Vermiform appendix (tissue), 1 donor: ENCODE data around the genes SPON2, MAEA, NKX1-1 and SLBP.

DNA sequence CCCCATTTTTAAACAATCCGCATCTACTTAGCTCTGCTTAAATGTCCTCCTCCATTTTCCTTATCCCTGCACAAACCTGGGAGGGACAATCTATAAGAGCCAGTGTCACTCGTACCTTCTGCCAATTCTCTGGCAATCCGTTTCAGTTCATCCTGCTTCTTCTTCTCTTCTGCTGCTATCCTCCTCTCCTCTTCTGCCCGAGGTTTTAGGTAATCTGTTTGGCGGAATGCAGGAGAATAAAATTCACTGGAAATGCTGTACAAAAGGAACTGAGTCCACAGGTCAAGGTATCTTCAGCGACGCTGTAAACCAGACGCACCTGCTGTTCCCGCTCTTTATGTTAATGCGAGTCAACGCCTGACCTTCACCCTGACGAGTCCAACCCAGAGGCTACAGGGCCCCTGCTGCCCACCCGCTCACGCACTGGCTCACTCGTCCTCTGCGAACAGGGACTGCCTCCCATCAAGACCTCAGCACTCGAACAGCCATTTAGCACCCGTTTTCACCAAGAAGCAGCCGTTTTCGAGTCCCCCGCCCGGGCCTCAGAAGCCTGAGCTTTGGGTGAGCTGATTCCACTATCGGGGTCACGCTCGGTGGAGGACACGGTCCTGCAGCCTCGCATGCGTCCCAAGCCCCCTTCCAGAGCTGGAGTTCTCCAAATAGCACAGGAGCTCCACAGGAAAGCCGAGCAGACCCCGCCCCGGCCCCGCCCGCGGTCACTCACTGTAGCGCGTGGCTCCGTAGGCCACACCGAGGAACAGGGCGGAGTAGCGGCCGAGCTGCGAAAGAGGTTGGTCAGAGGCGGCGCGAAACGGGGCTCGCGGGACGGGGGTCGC, 670 bp downstream of the ATP5ME start:
- PRO-cap, result bidirectional peak, plus-strand start at position 753 of the sequence, minus-strand start at position 518 of the sequence

DNA sequence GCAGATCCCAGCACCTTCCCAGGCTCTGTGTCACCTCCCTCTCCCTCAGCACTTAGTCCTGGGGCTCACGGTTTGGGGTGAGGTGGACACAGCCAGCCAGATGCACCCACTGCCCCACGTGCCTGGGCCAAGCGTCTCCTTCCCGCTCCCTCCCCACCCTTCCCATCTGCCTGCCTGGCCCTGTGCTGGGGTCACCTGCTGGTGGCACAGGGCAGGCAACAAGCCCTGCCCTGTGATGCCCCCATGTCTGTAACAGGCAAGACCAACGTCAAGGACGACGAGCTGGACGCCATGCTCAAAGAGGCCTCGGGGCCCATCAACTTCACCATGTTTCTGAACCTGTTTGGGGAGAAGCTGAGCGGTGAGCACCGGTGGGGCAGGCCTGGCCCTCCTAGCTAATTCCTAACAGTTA, 5.3 kb downstream of the MYL5 start:
- PRO-cap, result no peak

DNA sequence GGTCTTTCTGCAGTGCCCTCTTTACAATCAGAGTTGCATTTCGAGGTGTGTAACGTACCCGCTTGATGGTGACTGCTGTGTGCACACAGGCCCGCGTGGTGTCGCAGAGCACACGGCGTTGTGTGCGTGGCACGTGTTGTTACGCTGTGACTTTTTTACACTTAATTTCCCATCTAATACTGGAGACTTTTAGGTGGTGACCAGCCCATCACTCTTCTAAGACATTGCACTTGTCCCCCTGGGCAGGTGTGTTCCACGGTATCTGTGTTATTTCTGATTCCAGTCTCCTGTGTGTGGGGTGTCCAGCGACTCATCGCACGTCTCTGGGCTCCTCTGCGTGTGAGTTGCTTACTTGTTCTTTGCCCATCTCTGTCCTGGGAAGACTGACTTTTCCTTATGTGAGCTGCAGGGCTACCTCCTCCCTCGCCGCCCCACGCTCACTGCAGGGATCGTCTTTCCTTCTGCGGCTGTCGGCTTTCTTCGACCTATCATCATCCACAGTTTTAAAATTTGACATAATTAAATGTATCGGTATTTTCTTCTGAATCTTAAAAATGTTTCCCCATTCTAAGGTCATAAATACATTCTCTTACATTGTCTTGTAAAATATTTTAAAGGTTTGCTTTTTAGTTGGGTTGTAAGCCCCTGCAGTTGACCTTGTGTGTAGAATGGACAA, 49.5 kb downstream of the PCGF3 start:
- PRO-cap, result no peak

- PRO-cap, result no peak
Measured at GRCh38 chr4:760202-761285, 54.9 kb downstream of the PCGF3 start.

- PRO-cap, result no peak
Measured at GRCh38 chr4:789564-789893, 36.4 kb downstream of the CPLX1 start.

DNA sequence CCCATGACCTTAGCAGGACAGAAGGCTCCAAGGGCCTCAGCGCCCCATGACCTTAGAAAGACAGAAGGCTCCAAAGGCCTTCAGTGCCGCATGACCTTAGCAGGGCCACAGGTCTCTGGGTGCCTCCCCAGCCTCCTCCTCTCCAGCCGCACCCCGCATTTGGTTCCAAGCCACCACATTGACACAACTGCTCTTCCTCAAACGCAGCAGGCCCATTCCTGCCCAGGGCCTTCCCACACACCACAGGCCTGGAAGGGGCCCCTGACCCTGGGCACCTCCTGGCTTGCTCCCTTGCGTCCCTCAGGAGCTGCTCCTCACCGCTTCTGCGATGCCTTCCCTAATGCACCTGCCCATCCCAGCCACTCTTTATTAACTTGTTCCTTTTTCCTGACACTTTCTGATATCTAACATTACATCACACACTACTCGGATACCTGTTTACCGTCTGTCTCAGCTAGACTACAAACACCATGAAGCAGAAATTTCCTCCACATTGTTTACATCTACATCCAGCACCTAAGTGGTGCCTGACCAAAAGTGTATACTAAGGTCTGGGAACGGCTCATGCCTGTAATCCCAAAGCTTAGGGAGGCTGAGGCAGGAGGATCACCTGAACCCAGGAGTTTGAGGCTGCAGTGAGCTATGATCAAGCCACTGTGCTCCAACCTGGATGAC, 12.7 kb downstream of the GAK start:
- PRO-cap, result no peak

DNA sequence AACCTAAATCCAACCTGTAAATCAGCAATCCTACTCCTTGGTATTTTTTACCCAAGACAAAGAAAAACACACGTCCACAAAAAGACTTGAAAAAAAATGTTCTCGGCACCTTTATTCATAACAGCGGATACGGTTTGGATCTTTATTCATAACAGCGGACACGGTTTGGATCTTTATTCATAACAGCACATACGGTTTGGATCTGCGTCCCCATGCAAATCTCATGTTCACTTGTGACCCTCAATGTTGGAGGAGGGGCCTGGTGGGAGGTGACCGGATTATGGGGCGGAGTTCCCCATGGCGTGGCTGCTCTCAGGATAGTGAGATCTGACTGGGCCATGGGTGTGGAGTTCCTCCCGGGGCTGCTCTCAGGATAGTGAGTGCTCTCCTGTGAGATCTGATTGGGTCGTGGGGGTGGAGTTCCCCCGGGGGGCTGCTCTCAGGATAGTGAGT, 7.7 kb downstream of the GAK start:
- PRO-cap, result no peak

DNA sequence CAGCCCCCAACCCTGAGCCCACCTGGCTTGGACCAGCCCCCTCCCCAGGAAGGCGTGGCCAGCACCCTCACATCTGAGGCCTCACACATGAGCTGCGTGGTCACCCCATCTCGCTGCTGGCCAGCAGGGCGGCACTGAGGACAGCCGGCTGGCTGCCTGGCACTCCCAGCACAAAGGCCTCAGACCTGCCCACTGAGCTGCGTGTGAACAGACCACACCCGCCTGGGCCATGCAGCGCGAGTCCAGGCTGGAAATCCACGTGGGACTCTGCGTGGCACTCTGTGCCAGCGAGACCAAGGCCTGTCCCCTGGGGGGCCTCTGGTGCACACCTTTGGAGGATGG, 10.0 kb downstream of the DGKQ start:
- PRO-cap, result no peak

DNA sequence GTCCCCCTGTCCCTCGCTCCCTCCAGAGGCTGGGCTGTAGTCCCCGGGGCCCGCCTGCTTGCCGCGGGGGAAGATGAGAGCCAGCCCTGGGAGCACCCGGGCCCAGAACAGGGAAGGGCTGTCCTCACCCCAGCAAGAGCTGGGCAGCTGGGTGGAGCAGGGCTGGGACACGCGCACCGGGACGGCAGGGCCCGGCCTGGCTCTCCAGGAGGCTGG, 853 bp downstream of the DGKQ start:
- PRO-cap, result no peak

- PRO-cap, result no peak
Measured at GRCh38 chr4:1033671-1034795, 22.6 kb downstream of the FGFRL1 start.

DNA sequence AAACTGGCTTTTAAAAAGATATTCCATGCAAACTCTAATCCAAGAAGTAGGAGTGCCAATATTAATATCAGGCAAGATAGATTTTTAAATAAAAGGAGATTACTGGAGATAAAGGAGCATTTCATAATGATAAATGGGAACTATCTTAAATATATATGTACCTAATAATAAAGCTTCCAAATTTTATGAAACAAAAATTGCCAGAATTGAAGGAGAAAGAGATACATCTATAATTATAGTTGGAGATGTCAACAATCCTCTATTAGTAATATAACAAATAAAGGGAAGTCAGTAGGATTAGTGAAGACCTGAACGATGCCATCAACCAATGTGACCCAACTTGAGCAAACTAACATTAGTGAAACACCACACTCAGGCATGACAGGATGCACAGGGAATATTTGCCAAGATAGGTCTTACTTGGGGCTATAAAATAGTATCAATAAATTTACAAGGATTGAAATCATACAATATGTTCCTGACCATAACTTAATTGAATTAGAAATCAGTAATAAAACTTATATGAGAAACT, 12.1 kb downstream of the SPON2 start:
- PRO-cap, result no peak

DNA sequence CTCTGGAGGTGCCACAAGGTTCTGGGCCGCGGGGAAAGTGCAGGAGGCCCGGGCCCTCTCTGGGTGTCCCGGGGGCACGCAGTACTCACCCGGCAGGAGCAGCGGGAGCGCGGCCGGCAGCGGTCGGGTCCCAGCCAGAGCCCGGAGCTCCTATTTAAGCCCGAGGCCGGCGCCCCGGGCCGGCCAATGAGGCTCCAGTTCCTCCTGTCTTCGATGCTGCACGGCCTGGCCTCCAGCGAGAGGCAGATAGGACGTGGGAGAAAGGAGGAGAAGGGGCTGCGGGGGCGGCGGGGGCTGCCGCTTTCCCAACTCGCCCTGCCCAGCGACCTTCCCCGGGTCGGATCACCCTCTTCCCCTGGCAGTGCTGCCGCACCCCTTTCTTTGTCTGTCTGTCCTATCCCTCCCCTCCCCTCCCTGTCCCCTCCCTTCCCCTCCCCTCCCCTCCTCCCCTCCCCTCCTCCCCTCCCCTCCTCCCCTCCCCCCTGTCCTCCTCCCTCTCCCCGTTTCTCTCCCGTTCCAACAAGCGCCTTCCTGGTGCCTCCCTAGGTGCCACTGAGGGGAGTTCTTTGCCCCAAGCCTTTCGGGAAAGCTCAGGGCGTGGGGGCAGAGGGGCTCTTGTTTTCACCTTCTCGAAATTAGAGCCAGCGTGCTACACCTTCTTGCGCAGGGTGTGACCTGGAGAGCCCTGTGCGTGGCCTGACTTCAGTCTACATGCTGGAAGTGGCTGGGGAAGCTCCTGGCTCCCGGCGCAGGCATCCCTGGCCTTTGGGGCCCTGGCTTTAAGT, at the start of gene SPON2:
SPON2 (minus strand) TSS at position 129 of the 785 bp plus-strand sequence.
- PRO-cap, result unidirectional peak, minus-strand start at position 129 of the sequence

- PRO-cap, result bidirectional peak, plus-strand start at chr4:1248125, minus-strand start at chr4:1248186; bidirectional peak, plus-strand start at chr4:1248455, minus-strand start at chr4:1248359
Measured at GRCh38 chr4:1247911-1248629, 860 bp downstream of the CTBP1 start.

DNA sequence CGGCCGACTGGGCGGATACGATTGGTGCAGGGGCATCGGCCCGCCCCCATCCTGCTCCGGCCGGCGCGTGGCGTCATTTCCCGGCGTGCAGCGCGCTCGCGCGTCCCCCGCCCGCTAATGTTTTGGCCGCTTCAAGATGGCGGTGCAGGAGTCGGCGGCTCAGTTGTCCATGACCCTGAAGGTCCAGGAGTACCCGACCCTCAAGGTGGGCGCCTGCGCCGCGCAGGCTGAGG, at the start of gene MAEA:
MAEA (plus strand) TSS at position 114 of the 233 bp plus-strand sequence.
- PRO-cap, result bidirectional peak, plus-strand start at position 134 of the sequence, minus-strand start outside the sequence

DNA sequence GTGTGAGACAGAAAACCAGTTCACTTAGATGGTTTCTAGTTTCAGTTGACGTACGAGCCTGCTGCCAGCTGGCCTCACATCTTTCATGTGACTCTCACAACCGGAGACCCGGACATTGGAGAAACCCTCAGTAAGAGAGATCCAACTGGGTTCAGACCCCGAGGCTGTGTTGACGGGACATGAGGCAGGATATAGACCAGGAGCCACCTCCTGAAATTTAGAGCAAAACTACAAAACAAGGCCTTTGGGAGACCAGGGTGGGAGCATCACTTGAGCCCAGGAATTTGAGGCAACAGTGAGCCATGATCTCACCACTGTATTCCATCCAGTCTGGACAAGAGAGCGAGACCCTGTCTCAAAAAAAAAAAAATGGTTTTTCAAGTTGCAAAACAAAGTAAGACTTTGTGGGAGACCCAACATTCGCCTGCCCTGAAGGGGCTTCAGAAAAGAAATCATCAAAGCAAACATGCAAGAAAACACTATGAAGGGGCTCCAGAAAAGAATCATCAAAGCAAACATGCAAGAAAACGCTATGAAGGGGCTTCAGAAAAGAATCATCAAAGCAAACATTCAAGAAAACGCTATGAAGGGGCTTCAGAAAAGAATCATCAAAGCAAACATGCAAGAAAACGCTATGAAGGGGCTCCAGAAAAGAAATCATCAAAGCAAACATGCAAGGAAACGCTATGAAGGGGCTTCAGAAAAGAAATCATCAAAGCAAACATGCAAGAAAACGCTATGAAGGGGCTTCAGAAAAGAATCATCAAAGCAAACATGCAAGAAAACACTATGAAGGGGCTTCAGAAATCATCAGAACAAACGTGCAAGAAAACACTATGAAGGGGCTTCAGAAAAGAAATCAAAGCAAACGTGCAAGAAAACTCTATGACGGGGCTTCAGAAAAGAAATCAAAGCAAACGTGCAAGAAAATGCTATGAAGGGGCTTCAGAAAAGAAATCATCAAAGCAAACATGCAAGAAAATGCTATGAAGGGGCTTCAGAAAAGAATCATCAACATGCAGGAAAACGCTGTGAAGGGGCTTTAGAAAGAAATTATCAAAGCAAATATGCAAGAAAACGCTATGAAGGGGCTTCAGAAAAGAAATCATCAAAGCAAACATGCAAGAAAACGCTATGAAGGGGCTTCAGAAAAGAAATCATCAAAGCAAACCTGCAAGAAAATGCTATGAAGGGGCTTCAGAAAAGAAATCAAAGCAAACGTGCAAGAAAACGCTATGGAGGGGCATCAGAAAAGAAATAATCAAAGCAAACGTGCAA, 27.2 kb upstream of the UVSSA start:
- PRO-cap, result no peak

DNA sequence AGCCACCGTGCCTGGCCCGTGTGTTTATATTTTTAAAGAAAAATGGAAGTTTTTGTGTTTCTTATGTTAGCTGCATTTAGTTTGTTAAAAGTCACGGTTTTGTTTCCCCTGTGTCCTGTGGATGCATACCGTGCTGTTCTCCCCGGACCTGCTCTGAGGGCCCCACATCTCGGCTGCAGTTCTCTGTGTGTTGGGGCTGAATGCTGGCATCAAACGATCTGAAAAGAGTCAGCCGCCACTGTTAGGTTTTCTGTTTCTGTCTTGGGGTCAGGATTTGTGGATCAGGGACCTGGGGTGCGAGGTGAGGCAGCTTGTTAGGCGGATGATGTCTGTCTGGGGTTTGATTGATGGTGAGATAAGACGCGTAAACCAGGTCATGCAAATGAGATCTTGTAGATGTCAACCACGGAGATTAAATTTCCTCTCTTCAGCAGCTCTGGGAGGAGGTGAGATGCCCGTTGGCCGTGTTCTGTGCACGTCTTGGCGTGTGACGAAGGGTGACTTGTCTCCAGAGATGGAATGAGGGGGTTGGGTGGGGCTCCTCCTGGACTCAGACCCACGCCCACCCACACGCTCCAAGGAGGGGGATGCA, 16.3 kb upstream of the UVSSA start:
- PRO-cap, result bidirectional peak, plus-strand start at position 430 of the sequence, minus-strand start at position 220 of the sequence

DNA sequence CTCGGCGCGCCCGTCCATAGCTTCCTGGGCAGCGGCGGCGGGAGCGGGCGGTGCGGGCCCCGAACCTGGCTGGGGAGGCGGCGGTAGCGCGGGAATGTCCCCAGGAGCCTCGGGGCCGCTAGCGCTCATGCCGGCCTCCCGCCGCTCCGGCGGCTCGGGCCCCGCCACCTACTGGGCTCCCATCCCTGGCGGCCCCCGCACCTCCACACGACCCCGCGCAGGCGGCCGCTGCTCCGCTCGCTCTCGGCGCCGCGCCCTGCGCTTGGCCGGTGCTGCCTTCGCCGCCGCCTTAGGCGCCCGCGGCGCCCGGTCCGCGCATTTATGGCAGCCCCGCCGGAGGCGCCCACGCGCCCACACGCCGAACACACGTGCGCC, at the start of gene NKX1-1:
NKX1-1 (minus strand) TSS at position 129 of the 375 bp plus-strand sequence.
- PRO-cap, result no peak

GRCh38 chr4:1711884-1712578, at the start of gene SLBP:
Gene SLBP, minus strand, starts transcription at chr4:1712319.
- PRO-cap, result bidirectional peak, plus-strand start at chr4:1712373, minus-strand start at chr4:1712319

DNA sequence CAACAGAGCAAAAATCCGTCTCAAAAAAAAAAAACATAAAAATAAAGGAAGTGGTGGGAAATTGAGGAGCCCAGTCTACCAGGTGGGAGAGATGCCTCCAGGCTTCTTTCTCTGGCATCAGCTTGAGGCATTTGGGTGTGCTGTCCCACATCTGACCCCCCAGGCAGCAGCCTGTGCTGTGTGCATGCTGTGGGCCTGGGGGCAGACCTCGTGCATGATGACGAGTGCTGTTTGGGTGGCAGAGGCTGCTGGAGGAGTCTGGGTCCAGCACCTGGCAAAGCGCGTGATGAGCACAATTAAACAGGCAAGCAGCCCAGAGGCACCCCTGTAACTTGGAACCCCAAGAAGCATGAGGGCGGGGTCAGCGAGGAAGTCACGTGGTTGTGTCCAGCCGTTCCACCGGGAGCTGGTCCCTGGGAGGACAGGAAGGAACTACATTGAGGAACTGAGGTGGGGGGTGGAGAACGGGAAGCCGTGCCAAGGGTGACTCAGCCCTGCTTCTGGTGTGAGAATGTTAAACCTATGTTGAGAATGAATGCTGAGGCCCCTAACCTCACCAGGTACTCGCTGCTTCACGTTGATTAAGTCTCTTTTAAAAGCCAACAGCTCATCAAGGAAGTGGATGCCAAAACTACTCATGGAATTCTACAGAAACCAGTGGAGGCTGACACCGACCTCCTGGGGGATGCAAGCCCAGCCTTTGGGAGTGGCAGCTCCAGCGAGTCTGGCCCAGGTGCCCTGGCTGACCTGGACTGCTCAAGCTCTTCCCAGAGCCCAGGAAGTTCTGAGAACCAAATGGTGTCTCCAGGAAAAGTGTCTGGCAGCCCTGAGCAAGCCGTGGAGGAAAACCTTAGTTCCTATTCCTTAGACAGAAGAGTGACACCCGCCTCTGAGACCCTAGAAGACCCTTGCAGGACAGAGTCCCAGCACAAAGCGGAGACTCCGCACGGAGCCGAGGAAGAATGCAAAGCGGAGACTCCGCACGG, 6.1 kb downstream of the TACC3 start:
- PRO-cap, result no peak

GRCh38 chr4:1766556-1767561, 26.2 kb upstream of the FGFR3 start:
- PRO-cap, result no peak